IMR-90 (cell line): ENCODE measurements around a stretch of chr12.

DNA sequence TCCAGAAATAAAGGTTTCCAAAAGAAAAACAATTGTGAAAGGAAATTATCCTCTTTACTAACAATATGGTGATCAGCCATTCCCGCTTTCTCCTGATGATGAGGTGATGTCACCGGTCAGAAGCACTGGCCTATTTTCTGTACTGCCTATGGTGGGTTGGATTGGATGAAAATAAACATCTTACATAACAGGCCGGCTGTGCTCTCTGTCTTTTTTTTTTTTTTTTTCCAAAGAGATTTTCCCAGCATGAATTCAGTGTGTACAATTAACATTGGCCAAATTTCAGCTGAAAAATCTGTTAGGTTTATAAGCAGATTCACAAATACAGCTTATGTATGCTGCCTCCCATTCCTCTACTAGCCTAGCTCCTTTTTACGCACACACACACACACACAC is 396.2 kb upstream of the DCN start:
- RRBS, result 40% methylated on average over 2 of the region's 4 CpGs
CAGE:
- cytosol, long polyA plus RNA, result no peak
- long polyA plus RNA, result no peak
- nucleus, long polyA plus RNA, result no peak

- RRBS, result no CpG with 5 or more reads among the region's 2 CpGs
CAGE:
- cytosol, long polyA plus RNA, result no peak
- long polyA plus RNA, result no peak
- nucleus, long polyA plus RNA, result no peak
Observed at GRCh38 chr12:91783428-91783627, 362.3 kb downstream of the BTG1 start.

GRCh38 chr12:91834578-91834777 is 311.2 kb downstream of the BTG1 start:
CAGE:
- cytosol, long polyA plus RNA, result no peak
- long polyA plus RNA, result no peak
- nucleus, long polyA plus RNA, result no peak

DNA sequence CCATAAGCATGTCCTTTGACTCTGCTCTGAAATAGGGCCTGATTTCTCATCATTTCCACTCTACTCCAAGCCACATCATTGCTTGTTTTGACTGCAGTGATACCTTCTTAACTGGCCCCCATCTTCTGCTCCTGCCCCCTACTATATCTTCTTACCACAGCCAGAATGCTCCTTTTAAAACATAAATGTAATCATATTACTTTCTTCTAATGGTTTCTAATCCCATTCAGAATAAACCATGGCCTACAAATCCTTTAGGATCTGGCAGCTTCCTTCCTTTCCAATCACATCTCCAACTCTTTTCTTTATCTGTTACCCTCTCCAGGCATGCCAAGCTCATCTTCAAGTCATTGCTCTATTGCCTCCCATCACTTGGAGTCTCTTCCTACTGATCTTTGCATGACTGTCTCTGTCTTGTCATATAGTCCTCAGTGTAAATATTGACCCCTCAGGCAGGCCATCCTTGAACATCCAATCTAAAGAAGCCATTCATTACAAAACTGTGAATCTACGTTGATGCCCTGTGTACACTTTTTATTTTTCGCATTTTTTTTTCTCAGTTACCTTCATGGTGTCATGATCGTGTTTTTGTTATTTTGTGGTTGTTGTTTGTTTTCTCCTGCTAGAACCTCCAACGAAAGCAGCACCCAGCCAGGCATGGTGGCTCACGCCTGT is 93.6 kb downstream of the BTG1 start:
- RRBS, result no CpG with 5 or more reads among the region's 5 CpGs
CAGE:
- cytosol, long polyA plus RNA, result no peak
- long polyA plus RNA, result no peak
- nucleus, long polyA plus RNA, result no peak

GRCh38 chr12:92078078-92078780 is 67.4 kb downstream of the BTG1 start:
- RRBS, result no CpG with 5 or more reads among the region's 3 CpGs
CAGE:
- cytosol, long polyA plus RNA, result no peak
- long polyA plus RNA, result no peak
- nucleus, long polyA plus RNA, result no peak

DNA sequence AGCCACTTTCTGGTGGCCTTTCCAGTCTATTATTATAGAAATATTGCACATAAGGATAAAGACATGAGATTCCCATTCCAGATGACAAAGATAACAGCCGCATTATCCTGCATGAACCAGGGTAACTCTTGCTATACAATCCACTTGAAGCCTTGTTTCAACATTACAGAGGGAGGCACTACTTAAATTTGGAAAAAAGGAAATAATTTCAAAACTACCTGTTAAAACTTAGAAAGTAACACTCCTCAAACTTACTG is 4.5 kb downstream of the BTG1 start:
- RRBS, result no CpG with 5 or more reads among the region's 1 CpG
CAGE:
- cytosol, long polyA plus RNA, result no peak
- long polyA plus RNA, result no peak
- nucleus, long polyA plus RNA, result no peak

GRCh38 chr12:92149606-92149805 is 3.9 kb upstream of the BTG1 start:
- RRBS, result no CpG with 5 or more reads among the region's 5 CpGs
CAGE:
- cytosol, long polyA plus RNA, result no peak
- long polyA plus RNA, result no peak
- nucleus, long polyA plus RNA, result no peak

- RRBS, result no CpG with 5 or more reads among the region's 3 CpGs
CAGE:
- cytosol, long polyA plus RNA, result no peak
- long polyA plus RNA, result no peak
- nucleus, long polyA plus RNA, result no peak
Observed at GRCh38 chr12:92378943-92379424, 233.3 kb upstream of the BTG1 start.

- RRBS, result no CpG with 5 or more reads among the region's 3 CpGs
CAGE:
- cytosol, long polyA plus RNA, result no peak
- long polyA plus RNA, result no peak
- nucleus, long polyA plus RNA, result no peak
Observed at GRCh38 chr12:92416539-92416839, 270.8 kb upstream of the BTG1 start.

GRCh38 chr12:92466281-92467444 is 236.1 kb upstream of the PLEKHG7 start:
- RRBS, result no CpG with 5 or more reads among the region's 14 CpGs
CAGE:
- cytosol, long polyA plus RNA, result no peak
- long polyA plus RNA, result no peak
- nucleus, long polyA plus RNA, result no peak

DNA sequence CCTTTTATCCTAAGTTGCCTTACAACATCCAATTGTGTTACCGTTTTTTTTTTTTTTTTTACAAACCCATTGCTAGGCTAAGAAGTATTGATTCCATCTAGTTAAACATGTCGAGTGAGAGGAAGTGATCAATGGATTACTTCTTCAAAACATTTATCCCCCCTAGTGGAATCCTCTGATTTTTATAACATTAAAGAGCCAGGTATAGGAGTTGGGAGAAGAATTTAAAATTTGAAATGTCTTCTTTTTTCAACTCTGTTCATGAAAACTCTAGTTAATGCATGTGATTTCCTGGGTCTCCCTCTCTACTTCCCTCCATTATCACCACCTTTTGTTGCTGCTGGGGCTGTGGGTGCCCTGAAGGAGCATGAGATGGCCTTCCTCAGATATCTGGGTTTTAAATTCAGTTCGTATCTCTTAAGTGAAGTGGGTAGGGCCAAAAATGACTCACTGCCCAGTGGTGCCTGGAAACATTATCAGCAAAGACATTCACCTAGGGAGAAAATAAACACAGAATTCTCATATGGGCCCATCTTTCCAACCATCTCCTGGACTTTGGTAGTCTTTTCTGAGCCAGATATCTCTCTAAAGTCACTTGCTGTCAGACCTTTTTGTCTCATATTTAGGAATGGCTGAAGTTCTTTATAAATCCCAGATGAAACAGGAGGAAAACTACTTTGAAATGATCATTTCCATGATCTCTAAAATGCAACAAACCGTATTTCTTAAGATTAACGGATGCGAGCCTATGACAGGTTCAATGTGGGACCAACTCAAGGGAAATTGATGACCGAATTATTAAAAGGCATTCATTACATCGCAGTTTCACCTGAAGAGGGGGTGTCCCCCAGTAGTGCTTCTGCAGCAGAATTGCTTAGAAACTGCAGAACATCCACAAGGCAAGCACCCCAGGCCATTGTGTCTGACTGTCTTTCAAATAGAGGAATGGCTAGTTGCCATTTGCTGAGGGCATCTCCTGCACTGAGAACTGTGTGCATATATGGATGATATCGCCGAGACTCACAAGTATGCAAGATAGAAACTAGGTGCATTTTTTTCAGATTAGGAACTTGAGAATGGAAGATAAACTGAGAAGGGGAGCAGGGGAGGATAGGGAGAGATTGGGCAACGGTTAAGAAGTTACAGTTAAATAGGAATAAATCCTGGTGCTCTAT is 234.7 kb upstream of the PLEKHG7 start:
- RRBS, result no CpG with 5 or more reads among the region's 11 CpGs
CAGE:
- cytosol, long polyA plus RNA, result no peak
- long polyA plus RNA, result no peak
- nucleus, long polyA plus RNA, result no peak

DNA sequence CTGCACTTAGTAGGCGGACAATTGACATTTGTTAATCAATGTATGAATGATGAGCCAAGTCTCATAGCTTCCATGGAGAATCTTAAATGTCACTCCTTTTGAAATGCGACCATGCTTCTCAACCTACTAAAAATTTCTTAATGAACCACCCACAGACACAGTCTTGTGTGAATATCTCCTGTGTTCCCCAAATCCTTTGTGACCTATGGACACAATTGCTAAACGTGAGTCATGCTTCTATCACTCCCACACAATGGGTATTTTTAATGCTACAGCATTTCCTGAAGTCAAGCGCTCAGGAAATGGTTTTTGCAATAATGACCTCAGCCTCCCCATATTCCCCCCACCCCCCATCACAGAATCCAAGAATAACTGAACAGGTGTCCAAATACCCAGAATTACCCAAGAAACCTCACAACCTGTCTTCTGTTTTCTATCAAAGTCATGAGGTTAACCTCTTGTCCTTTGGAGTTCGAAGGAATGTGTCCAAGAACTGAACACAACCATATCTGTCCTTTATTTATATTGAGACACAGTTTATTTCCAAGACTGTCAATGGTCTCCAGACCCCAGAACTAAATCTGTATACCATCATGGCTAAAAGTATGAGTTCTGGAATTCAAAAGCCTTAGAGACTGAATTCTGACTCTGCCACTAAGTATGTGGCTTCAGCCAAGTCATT is 163.5 kb upstream of the PLEKHG7 start:
- RRBS, result no CpG with 5 or more reads among the region's 5 CpGs
CAGE:
- cytosol, long polyA plus RNA, result no peak
- long polyA plus RNA, result no peak
- nucleus, long polyA plus RNA, result no peak

DNA sequence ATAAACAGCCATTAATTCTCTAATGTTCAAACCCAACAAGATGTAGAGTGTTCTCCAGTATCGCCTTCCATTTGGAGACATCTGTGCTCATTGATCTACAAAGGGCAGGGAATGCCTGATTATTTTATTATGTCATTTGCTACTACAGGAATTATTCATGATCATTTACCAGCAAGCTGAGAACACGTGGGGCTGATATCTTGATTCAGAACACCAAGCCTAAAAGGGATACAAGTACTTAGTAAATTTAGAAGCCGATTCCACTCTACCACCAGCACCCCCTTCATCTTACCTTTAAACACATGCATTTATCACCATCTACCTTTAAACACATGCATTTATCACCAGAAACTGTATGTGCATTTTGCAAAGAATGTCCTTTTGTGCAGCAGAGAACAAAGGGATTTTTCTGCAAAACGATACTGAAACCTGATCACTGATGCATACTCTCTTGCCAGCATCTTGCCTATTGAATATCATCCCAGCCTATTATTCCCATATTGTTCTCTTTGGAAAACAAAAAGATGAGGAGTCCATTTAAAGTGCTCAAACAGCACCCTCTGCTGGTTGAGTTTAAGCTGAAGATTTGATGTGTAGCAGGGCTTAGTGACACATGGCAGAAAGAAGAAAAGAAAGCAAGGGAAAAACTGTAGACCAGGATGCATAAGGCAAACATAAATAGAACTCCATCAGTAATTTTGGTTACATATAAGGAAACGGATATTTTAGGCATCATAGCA is 132.6 kb upstream of the PLEKHG7 start:
- RRBS, result no CpG with 5 or more reads among the region's 5 CpGs
CAGE:
- cytosol, long polyA plus RNA, result no peak
- long polyA plus RNA, result no peak
- nucleus, long polyA plus RNA, result no peak

CAGE:
- cytosol, long polyA plus RNA, result no peak
- long polyA plus RNA, result no peak
- nucleus, long polyA plus RNA, result no peak
Observed at GRCh38 chr12:92602246-92602619, 100.6 kb upstream of the PLEKHG7 start.

DNA sequence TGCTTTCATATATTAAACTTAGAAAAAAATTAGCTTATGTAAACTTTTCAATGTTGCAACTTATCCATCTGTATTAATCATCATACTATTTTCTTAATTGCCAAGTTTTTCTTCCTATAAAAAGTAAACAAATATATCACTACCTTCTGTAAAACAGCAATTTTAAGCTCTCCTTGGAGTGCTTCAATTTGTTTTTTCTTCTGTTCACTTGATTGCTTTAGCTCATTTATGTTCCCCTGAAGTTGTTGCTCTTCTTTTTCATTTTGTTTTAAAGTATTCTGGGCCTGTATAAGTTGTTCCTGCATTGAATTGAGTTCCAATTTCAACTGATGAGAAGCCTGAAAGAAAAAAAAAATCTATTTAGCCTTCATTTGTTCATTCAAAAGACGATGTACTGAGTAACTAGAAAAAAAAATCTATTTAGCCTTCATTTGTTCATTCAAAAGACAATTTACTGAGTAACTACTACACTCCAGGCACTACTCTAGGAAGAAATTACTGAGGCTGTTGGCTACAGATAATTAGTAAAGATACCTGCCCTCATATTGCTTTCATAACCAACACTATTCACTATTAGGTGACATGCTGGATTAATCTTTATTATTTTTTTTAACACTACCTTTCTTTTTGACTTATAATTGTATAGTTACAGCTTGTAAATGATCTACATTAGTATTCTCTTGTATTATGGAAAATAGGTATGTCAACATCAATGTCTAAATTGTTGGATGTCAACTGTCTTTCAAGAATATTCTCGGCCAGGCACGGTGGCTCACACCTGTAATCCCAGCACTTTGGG is 96.2 kb downstream of the PLEKHG7 start:
- RRBS, result no CpG with 5 or more reads among the region's 3 CpGs
CAGE:
- cytosol, long polyA plus RNA, result no peak
- long polyA plus RNA, result no peak
- nucleus, long polyA plus RNA, result no peak

- RRBS, result no CpG with 5 or more reads among the region's 1 CpG
CAGE:
- cytosol, long polyA plus RNA, result no peak
- long polyA plus RNA, result no peak
- nucleus, long polyA plus RNA, result no peak
Observed at GRCh38 chr12:92824461-92825080, 104.5 kb downstream of the EEA1 start.

DNA sequence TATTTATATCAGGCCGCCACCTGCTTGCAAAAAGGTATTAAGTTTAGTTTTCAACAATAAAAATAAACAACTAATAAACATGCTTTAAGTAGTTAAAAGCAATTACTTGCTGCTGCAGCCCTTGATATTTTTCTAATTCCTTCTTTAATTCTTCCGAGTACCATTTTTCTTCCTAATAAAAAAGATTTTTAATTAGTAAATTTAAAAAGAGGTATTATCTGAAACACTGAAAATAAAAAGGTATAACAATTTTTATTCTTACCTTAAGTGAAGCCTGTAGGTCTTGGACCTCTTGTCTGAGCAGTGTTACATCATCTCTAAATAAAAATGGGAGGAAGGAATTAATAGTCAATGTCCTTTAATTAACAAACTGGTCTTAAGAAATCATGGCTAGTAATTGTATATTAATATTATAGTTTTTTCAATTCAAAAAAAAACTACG is 71.9 kb downstream of the EEA1 start:
- RRBS, result no CpG with 5 or more reads among the region's 3 CpGs
CAGE:
- cytosol, long polyA plus RNA, result no peak
- long polyA plus RNA, result no peak
- nucleus, long polyA plus RNA, result no peak

- RRBS, result no CpG with 5 or more reads among the region's 7 CpGs
CAGE:
- cytosol, long polyA plus RNA, result no peak
- long polyA plus RNA, result no peak
- nucleus, long polyA plus RNA, result no peak
Observed at GRCh38 chr12:92866644-92867632, 62.2 kb downstream of the EEA1 start.

- RRBS, result no CpG with 5 or more reads among the region's 3 CpGs
CAGE:
- cytosol, long polyA plus RNA, result no peak
- long polyA plus RNA, result no peak
- nucleus, long polyA plus RNA, result no peak
Observed at GRCh38 chr12:92912240-92912760, 16.8 kb downstream of the EEA1 start.

DNA sequence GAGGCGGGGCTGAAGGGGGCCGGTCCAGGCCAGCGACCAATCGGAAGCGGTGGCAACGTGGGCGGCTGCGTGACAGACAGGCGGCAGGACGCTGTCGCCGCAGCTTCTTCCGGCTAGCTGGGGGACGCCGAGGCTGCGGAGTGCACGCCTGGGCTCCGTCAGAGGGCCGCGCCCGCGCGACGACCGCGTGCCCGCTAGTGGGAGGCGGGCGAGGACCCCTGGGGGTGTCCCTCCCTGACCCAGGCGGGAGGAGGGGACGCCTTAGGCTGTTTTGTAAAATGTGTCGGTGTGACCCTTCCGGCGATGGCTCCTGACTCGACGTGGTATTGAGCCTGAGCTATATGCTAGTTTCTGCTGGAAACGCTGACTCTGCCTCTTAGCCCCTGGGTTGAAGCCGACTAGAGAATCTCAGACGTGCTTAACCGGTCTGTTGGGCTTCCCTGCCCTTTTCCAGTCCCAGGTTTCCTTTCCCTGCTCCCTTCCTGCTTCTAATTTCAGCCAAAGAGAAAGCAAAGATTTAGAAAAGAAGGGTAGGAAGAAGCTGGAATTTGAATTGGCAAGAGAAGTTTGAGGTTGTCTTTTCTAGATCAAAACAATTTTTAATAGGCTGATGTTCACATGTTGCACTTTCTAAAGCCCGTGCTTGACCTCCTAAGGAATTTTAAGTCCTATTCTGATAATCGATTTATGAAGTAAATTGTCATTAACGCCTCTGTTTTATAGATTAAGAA is 472 bp upstream of the EEA1 start:
- RRBS, result 1% methylated on average over 10 of the region's 43 CpGs
CAGE:
- cytosol, long polyA plus RNA, result no peak
- long polyA plus RNA, result no peak
- nucleus, long polyA plus RNA, result no peak